Hematopoietic multipotent progenitor cell (in vitro differentiated cells): ENCODE data around the genes COL26A1 and SPDYE2B.

DNA sequence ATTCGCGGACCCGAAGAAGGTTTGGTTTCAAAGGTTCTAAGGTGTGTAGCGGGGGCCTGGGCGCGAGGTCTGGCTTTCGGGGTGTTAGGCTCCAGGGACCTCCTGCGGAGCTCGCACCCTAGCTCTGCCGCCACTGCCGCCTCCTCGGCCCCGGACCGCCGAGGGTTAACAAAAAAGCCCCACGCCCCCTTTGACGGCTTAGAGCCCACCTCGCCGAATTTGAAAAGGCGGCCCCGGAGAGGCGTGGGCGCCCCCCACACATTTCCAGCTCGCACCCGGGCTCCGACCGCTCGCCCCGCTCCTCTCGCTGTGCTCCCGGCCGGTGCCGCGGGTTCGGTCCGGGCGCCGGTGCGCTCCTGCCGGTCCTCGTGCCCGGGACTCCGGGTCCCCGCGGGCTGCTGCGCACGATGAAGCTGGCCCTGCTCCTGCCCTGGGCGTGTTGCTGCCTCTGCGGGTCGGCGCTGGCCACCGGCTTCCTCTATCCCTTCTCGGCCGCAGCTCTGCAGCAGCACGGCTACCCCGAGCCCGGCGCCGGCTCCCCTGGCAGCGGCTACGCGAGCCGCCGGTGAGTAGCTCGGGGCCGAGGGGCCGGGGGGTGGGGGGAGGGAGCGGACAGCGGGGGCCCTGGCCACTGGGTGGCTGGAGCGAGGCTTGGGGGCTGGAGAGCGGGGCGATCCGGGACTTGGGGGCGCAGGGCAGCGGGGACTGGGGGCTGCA, at the start of gene COL26A1:
TSS of gene COL26A1 (plus strand) at position 250 of the 717 bp plus-strand sequence.
- CAGE, long polyA plus RNA: no peak

GRCh38 chr7:101437069-101437704, 74.5 kb downstream of the COL26A1 start:
- CAGE, long polyA plus RNA: no peak

GRCh38 chr7:101858844-101859544, 41.6 kb downstream of the CUX1 start:
- CAGE, long polyA plus RNA: no peak

- CAGE, long polyA plus RNA: no peak
Measured at GRCh38 chr7:101881023-101881558, 63.7 kb downstream of the CUX1 start.

GRCh38 chr7:101923923-101924498, 106.6 kb downstream of the CUX1 start:
- CAGE, long polyA plus RNA: no peak

DNA sequence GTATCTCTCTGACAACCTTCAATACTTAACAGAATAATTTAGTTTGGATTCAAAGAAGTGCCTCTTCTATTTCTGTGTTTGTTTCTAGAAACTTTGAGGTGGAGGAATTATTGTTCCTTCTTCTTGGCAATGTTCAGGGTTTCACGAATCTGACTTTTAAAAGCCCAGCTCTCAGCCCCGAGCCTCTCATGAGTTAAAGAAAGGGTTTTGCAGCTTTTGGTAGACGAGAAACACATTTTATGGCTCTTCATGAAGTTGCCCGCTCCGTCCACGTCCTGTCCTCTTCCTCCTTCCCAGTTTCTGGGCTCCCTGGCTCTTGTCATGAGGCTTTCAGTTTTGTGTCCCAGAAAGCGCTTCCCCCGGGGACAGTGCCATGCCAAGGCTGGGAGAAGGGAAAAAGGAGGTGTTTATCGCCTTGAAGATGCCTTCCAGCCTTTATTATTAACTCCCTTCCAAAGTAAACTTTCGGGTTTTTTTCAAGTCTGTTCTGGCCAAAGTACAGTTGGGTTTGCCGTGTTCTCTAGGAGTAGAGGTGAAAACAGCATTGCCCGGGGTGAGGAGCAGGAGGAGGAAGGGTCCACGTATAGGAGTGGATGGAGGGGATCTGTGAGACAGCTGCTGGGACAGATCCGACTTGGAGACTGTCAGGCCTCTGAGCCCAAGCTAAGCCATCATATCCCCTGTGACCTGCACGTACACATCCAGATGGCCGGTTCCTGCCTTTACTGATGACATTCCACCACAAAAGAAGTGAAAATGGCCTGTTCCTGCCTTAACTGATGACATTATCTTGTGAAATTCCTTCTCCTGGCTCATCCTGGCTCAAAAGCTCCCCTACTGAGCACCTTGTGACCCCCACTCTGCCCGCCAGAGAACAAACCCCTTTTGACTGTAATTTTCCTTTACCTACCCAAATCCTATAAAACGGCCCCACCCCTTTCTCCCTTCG, 117.2 kb downstream of the CUX1 start:
- CAGE, long polyA plus RNA: no peak

GRCh38 chr7:101942820-101943077, 125.3 kb downstream of the CUX1 start:
- CAGE, long polyA plus RNA: no peak

- CAGE, long polyA plus RNA: no peak
Measured at GRCh38 chr7:101944143-101945324, 127.1 kb downstream of the CUX1 start.

DNA sequence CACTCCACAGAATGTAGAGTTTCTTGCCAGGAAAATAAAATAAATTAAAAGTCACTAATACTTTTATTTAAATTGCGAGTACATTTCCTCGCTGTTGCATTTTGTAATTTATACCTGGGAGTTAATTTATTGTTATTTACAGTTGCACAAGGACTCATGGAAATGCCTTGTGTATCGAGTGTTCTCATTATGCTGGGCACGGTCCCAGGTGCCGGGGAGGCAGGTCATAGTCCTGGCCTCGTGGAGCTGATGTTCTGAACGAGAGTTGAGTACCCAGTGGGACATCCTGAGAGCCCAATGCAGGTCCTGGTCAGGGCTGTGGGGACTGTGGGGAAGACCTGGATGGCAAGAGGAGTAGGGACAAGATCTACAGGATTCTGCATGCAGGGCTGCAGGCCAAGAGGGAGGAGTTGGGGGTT, 127.9 kb downstream of the CUX1 start:
- CAGE, long polyA plus RNA: no peak

DNA sequence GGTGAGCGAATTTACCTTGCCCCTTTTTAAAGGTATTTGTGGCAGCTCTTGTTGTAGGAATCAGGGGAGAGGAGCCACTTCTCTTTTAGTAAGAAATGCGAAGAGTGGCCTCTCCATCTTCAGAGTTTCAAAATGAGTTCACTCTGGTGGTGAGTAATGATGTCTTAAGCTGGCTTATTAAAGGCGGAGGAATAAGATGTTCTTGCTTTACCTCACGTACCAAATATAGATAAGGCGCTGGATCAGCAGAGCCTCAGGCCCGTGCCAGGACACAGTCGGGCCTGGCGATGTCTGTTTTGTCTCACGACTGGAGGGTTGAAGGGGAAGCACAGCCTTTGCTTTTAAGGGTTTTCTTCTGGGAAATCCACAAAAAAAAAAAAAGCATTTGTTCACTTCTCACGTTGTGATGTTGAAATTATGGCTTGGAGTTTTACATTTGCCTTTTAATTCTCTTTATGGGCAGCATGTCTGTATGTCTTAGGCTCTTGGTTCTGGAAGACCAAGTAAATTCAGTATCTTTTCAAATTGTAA, 136.1 kb downstream of the CUX1 start:
- CAGE, long polyA plus RNA: no peak

- CAGE, long polyA plus RNA: no peak
Measured at GRCh38 chr7:102093462-102094089, 193.1 kb upstream of the SH2B2 start.

DNA sequence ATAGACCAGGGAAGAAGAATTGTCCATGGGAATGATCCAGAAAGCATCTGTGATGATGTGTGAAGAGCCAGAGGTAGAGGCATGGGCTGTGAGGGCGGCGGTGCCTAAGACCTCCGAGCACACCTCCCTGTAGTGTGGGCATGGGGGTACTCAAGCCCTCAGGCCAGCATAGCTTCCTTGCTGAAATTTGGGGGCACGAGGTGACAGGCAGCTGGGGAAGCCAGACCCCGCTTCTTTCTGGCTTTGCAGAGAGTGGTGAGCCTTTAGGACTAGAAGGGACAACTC, 187.7 kb upstream of the SH2B2 start:
- CAGE, long polyA plus RNA: no peak

DNA sequence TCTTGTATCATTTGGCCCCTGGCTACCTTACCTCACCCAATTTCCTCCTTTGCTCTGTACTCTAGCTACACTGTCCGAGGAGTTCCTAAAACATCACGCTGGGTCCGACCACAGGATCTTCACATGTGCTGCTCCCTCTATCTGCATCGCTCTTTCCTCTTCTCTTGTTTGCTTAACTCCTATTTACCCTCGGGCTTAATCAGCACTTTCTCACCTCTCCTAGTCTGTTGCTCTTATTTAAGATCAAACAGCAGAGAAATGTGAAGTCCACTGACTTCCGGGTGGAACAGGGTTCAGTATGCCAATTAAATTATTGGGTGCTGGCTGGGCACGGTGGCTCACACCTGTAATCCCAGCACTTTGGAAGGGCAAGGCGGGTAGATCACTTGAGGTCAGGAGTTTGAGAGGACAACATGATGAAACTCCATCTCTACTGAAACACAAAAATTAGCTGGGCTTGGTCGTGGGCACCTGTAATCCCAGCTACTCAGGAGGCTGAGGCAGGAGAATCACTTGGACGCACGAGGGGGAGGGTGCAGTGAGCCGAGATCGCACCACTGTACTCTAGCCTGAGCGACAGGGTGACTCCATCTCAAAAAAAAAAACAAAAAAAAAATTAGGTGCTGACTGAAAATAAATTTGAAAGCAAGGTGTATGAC, 12.3 kb upstream of the PRKRIP1 start:
- CAGE, long polyA plus RNA: no peak

- CAGE, long polyA plus RNA: no peak
Measured at GRCh38 chr7:102427011-102427517, 6.3 kb upstream of the ORAI2 start.

- CAGE, long polyA plus RNA: no peak
Measured at GRCh38 chr7:102468641-102469210, 3.9 kb downstream of the LRWD1 start.

GRCh38 chr7:102473946-102474563, 4.7 kb downstream of the POLR2J start:
- CAGE, long polyA plus RNA: no peak

GRCh38 chr7:102650120-102650433, at the start of gene SPDYE2B:
Gene SPDYE2B (plus strand): TSS chr7:102650319.
- CAGE, long polyA plus RNA: no peak

DNA sequence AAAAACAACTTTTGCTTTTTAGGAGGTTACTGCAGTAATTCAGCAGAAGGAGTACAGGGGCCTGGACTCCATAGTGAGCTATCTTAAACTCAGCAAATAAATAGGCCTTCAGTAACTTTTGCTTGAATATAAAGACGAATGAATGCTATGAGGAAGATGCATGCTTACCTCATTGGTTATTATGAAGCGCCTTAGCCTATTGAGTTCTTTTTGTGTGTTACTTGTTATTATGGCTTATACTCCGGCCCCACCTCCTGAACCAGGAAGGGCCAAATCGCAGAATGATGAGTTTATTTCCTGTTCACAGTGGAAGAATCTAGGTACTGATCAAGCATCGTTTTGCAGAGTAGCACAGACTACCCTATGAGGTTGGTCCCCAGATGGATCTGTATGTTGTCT, 42.5 kb downstream of the FAM185A start:
- CAGE, long polyA plus RNA: no peak

- CAGE, long polyA plus RNA: no peak
Measured at GRCh38 chr7:102872309-102872811, 40.4 kb upstream of the LRRC17 start.

DNA sequence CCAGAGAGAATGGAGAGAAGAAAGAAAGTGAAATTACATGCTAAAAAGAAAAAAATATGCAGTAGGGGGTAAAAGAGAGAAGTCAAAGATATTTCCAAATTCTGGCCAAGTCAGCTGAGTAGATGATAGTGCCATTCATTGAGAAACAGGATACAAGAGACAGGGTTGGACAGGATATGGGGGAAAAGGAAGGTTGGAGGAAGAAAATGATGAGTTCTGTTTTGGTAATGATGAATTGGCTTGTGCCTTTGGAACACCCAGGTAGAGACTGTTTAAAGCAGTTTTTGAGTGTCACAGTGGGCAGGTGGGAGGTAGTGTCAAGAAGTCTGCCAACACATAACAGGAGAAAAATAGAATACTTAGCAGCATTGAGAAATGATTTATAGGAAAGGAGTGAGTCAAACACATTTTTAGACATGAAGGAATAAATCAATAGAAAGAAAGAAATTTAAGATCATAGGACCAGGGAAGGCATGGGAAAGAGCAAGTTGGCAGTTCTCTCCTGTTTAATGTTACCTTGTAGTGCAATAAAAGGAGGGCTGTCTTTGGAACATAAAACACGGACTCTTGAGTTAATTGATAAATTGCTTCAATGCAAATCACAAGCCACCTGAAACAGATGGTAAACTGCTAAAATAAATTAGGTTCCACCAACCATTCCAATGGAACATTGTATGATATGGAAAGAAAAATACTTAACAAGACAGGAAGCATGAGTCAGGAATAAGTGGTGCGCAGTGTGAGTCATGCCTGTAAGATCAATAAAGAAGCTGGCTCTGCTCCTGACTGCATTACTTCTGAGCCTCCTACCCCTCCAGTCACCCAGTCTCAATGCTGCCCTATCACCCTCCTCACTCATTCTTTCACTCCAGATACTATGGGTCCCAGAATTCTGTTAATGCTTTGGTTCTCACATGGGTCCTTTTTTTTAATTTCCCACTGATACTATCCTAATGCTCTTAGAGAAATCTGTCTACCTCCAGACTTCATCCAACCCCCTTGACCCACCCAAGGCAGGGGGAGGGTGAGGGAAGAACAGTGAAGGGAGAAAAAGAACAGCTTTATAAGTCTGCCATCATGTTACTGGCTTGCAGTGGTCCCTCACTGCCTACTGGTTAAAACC, 78.7 kb downstream of the LRRC17 start:
- CAGE, long polyA plus RNA: no peak